Smooth muscle cell (in vitro differentiated cells): ENCODE measurements around a stretch of chr2.

DNA sequence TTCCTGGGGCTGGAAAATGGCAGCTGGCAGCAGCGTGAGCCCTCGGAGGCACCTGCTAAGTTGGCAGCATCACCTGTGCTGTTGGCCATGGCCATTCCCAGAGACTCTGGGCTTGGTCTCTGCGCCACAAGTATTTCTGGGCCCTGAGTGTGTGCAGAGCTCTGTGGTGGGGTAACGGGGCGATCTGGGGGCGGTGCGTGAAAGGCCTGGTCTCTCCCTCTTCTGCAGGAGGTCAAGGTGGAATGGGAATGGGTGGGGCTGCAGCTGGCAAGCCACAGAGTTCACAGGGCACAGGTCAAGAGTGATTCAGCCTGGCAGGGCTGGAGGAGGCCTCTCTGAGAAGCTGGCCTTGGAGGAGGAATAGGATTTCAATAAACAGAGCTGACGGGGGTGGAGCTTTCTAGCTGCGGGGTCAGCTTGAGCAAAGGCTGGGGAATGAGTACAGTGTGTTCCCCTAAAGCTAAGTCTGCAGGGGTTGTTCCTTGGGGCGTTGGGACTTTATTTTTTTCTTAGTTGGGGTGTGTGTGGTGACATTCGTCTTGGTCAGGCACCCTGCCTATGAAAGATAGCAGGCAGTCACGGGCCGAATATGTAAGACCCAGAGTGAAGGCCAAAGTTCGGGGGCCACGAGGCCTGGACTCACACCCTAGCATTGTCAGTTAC is 10.4 kb upstream of the NTSR2 start:
- RAMPAGE, long total RNA, result no peak

- RAMPAGE, long total RNA, result no peak
Measured at GRCh38 chr2:11688792-11689296, 18.8 kb upstream of the NTSR2 start.

DNA sequence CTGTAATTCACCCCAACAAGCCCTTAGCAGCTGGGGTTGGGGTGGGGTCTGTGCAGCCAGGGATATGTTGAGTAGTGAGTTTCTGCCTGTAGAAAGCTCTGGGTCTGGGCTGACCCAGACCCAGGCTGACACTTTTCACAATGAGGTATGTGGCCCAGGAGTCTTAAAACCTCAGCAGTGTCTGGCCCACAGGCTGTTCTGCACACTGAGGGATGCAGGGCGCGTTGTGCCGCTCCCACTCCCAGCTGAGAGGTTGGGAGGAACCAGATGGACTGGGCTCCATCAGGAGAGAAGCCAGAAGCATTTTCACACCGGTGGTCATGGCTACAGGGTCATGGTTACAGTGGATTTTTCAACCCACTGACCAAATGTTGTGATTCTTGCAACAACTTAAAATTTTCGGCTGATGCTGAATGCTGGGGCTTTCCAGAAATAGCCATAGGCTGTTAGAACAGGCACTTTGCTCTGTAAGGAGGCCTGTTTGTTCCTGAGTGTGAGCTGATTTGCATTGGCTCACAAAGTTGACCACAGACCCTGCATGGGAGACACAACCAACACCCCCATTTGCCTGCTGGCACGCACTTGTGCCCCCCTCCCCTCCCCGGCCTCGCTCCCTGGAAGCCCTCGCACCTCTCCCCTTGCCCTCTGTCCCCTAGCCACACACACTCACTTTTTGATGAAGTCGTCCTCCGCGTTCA is 3.2 kb downstream of the LPIN1 start:
- RAMPAGE, long total RNA, result no peak

- RAMPAGE, long total RNA, result no peak
Measured at GRCh38 chr2:12006896-12007279, 260.5 kb downstream of the LPIN1 start.

DNA sequence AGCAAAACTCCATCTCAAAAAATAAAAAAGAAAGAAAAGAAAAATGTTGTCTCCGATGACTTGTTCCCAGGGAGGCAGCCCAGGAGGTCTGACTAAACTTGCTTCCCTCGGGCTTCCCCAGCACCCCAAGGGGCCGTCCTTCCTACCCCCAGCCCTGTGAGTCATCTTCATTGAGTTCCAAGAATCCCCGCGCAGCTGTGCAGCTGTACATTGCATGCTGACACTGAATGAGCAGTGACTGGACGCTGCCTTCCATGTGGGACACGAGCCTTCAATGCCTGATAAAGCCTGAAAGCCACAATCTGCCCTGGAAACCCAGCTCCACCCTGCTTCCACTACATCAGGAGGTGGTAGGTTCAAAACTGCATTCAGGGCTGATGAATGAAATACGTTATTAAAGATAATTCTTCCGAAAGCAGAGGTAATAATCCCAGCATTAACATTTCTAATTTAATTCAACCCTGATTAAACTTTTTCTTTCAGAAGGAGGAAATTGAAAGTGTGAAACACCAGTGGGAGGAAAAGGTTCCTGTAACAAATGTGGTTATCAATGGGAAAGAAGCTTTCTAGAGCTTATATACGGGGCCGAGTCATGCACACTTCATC is 360.0 kb downstream of the LPIN1 start:
- RAMPAGE, long total RNA, result no peak

DNA sequence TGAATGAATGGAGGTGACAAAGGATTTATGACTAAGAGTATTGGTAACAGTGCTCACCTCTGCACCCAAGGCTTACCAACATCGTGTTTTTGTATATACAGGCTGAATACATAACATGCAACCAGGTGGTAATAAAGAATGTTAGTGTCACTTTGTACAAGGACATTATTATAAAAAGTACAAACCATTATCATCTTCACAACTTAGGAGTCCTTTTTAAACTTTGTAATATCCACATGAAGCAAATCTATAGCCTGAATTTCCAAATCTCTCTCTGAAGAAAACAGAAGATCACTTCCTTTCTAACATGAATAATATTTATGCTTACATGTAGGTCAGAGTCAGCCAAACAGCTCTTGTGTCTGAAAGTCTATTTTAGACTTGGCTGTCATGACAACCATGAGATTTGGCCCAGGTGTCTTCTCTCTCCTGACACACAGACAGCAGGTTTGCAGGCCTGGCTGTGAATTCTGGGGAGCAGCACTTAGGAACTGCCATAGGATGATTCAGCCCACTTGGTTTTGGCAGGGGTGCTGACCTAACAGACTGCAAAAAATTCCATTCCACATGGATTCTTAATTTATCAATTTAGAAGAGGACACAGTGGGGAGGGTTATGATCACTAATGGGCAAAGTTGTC is 454.2 kb upstream of the TRIB2 start:
- RAMPAGE, long total RNA, result no peak

GRCh38 chr2:12700609-12701073 is 16.1 kb upstream of the TRIB2 start:
- RAMPAGE, long total RNA, result no peak

DNA sequence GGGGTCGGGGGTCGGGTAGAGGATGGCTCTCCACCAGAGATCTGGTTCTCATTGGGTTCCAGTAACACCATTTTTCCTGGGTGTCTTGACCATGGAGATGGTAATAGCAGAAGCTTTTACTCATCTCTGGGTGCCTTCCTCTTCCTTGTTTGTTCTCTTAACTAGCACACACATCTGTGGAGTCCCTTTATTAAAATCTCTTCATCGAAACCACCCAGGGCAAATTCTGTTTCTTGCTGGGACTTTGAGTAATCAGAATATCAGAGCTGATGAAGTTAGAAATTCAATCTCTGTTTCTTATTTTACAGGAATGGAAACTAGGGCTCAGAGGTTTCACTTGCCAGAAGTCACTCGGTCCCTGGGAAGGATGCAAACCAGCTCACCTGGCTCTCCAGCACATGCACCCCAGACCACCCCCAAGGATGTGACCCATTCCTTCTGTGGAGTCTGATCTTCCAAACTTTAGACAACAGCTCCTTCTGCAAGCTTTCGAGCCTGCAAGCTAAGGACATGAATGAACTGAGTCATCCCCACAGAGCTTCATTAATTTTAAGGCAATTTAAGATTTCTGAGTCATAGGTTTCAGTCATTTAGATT is 14.8 kb upstream of the TRIB2 start:
- RAMPAGE, long total RNA, result no peak

GRCh38 chr2:12710225-12710945 is 6.4 kb upstream of the TRIB2 start:
- RAMPAGE, long total RNA, result no peak

- RAMPAGE, long total RNA, result no peak
Measured at GRCh38 chr2:13537512-13538537, 821.1 kb downstream of the TRIB2 start.

- RAMPAGE, long total RNA, result no peak
Measured at GRCh38 chr2:14633031-14633335, 466 bp downstream of the LRATD1 start.

- RAMPAGE, long total RNA, result no peak
Measured at GRCh38 chr2:15554363-15555160, 6.6 kb downstream of the NBAS start.

- RAMPAGE, long total RNA, result no peak
Measured at GRCh38 chr2:15630713-15631070, 39.0 kb downstream of the DDX1 start.

GRCh38 chr2:15941381-15942483 is 1.4 kb downstream of the MYCN start:
- RAMPAGE, long total RNA, result start-site peak on the plus strand at chr2:15941767-15941813, 10 and 8 reads in 2 replicates

- RAMPAGE, long total RNA, result no peak
Measured at GRCh38 chr2:16013014-16013619, 72.8 kb downstream of the MYCN start.

- RAMPAGE, long total RNA, result no peak
Measured at GRCh38 chr2:16084048-16084902, 143.9 kb downstream of the MYCN start.

DNA sequence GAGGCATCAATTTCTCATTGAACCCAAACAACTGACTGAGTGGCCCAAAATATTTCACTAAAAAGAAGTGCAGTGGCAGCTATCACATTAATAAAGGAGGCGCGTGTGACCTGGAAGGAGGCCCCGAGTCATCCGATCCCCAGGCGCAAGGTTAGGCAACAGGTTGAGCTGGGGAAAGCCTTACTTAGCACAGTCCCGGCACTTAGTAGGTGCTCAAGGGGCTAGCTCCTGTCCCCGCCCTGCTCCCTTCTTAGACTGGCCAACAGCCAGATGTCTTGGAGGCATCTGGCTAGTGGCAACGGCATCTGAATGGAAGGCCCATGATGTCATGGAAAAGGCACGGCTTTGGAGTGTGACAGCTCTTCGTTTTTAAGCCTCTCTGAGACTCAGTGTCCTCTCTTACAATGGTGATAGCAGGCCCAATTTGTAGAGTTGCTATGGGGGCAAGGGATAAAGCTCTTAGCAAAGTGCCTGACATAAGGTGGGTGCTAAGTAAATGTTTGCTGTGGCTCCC is 258.3 kb downstream of the CYRIA start:
- RAMPAGE, long total RNA, result no peak

- RAMPAGE, long total RNA, result no peak
Measured at GRCh38 chr2:16612499-16613068, 53.0 kb downstream of the CYRIA start.

DNA sequence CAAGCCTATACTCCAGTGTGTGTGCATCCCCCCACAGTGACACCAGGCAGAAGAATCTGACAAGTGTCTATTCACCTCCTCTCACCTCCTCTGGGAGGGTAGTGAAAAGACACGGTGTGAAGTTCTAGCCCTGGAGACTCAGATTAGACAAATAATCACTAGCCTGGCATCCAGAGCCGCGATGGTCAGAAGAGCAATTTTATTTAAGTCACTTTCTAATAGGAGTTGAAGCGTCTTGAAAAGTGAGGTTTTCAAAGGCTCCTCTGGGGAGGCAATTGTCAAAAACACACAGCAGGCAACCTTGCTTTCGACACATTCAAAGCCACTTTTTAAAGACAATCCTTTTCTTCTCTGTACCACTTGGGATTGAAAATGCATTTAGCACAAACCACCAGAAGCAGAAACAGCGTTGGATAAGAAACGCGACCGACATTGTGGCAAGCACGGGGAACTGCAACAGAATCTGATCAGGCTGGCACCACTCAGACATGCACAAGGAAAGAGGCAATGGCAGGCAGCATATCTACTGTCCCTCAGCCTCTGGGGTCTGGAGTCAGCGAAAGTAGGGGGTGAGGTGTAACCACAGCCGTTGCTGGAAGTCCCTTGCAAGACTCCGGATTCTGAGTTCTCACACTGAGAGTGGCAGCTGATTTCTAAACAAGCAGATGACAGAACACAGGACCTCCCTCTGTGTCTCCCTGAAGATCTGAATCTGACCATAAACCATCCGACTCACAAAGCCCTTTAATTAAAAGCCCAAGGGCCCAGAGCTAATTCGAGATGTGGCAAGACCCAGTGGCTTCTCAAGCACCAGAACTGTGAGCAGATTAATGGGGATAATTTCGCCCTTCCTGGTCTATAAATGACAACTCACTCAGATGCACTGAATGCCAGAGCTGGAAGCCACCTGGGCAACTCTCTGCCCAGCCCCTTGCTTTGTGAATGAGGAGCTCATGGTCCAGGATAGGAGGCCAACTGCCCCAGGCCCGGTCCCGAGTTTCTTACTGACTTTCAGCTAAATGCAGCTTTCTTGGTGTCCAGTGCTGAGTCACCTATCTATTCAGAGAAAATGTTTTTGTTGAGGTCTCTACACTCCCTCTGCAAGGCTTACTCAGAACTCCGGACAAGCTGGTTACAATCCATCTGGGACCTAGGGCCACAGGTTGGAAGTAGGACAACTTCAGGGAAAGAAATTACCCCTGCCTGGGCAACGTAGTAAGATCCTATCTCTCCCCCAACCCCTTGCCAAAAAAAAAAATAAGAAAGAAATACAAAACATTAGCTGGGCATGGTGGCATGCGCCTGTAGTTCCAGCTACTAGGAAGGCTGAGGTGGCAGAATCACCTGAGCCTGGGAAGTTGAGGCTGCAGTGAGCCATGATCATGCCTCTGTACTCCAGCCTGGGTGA is 29.6 kb downstream of the CYRIA start:
- RAMPAGE, long total RNA, result no peak

DNA sequence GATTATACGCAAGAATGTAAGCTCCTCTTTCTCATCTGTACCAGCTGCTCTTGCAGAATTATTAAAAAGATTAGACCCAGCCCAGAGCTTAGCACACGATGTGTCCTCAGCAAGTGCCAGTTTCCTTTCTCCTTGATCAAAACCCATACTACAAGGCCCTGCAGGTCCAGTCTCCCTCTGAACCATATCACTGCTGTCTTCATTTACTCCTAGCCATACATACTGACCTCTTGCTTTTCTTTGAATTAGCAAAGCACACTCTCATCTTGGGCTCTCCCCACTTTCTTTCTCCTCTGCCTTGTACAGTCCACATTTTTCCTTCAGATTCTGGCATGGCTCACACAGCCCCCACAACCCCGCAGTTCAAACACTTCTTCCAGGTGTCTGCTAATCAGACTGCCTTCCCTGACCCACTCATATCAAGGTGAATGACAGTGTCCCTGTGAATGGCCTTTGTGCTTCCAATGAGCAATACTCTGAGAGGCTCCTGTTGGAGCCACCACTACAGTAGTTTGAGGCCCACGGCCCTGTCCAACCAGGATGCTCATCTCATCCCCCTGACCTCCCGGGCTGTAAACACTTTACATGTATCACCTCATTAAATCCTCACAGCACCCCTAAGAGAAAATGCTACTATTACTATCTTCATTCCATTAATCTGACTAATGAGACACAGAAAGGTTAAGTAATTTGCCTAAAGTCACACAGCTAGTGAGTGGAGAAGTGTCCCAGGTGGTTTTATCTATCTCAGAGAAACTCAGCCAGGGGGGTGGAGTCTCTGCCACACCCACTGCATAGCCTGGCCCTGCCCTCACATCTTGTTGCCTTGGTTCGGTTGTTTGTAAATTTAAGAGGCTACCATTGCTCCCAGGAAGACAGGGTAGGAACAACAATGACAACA is 18.0 kb downstream of the CYRIA start:
- RAMPAGE, long total RNA, result no peak